ENCODE results near the genes CMYA5, DHFR, RASGRF2 and CKMT2.

DNA sequence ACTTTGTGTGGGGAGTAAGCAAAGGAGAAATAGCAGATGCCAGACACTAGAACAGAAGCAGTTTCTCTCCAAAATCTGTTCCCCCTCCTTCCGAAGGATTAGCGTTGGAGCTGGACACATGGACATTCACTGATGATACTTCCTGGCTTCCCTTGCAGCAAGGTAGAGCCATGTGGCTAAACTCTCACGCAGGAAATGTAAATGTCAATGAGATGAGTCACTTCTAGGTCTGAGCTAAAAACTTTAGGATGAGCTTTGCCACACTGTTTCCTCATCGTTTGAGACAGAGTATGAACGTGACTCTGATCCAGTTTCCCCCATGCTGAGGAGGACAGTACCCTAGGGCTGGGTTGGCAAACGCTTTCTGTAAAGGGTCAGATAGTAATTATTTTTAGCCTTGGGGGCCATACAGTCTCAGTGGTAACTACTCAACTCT, 5.1 kb downstream of the BHMT2 start:
- PRO-cap, result no peak
- RAMPAGE, long total RNA, result no peak

GRCh38 chr5:79236975-79237899, 1.3 kb downstream of the JMY start:
- PRO-cap, result unidirectional peak, minus-strand start at chr5:79237018; unidirectional peak, minus-strand start at chr5:79237329
- RAMPAGE, long total RNA, result no peak

DNA sequence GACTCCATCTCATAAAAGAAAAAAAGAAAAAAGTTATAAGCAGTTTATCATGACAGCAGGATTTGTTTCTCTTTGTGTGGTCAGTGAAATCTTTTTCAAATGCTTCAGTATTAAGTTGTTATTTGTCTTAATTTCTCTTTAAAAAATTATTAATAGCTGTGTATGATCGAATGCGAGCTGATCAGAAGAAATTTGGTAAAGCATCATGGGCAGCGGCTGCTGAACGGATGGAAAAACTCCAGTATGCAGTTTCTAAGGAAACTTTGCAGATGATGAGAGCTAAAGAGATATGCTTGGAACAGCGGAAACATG, 55.0 kb downstream of the JMY start:
- PRO-cap, result no peak
- RAMPAGE, long total RNA, result no peak

- PRO-cap, result no peak
- RAMPAGE, long total RNA, result no peak
Measured at GRCh38 chr5:79547449-79547978, 33.6 kb upstream of the HOMER1 start.

GRCh38 chr5:79630218-79630840, 18.1 kb downstream of the TENT2 start:
- PRO-cap, result no peak
- RAMPAGE, long total RNA, result no peak

GRCh38 chr5:79689373-79690649, at the start of gene CMYA5:
Gene CMYA5, plus strand, starts transcription at chr5:79689836.
- PRO-cap, result no peak
- RAMPAGE, long total RNA, result no peak

GRCh38 chr5:79733490-79733802, 43.8 kb downstream of the CMYA5 start:
- PRO-cap, result no peak
- RAMPAGE, long total RNA, result no peak

- PRO-cap, result no peak
- RAMPAGE, long total RNA, result no peak
Measured at GRCh38 chr5:80076720-80077141, 41.6 kb downstream of the THBS4 start.

DNA sequence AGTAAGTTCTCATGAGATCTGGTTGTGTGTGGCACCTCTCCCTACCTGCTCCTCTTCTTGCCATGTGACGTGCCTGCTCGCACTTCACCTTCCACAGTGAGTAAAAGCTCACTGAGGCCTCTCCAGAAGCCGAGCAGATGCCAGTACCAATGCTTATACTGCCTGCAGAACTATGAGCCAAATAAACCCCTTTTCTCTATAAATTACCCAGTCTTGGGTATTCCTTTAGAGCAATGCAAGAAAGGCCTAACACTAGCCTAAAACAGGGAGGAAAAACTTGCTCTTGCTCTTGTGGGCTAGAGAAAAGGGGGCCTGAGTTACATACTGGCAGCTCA, 97.9 kb downstream of the THBS4 start:
- PRO-cap, result no peak
- RAMPAGE, long total RNA, result no peak

- PRO-cap, result no peak
- RAMPAGE, long total RNA, result no peak
Measured at GRCh38 chr5:80153392-80154217, 102.2 kb downstream of the SERINC5 start.

- PRO-cap, result no peak
- RAMPAGE, long total RNA, result no peak
Measured at GRCh38 chr5:80252626-80253147, 3.2 kb downstream of the SERINC5 start.

- PRO-cap, result bidirectional peak, plus-strand start at chr5:80655152, minus-strand start at chr5:80654961
- RAMPAGE, long total RNA, result no peak
Measured at GRCh38 chr5:80654865-80655432, at the start of gene DHFR. Gene DHFR, minus strand, starts transcription at chr5:80654983.

DNA sequence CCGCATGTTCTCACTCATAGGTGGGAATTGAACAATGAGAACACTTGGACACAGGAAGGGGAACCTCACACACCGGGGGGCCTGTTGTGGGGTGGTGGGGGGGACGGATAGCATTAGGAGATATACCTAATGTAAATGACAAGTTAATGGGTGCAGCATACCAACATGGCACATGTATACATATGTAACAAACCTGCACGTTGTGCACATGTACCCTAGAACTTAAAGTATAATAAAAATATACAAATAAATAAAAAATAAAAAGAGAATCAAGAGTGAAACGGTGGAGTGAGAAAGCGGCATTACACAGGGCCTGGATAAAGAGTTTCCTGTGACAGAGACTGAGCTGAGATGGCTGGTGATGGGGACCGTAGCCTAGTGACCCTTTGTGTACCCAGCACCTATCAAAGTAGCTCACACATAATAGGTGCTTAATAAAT, 44.0 kb upstream of the DHFR start:
- PRO-cap, result no peak
- RAMPAGE, long total RNA, result no peak

DNA sequence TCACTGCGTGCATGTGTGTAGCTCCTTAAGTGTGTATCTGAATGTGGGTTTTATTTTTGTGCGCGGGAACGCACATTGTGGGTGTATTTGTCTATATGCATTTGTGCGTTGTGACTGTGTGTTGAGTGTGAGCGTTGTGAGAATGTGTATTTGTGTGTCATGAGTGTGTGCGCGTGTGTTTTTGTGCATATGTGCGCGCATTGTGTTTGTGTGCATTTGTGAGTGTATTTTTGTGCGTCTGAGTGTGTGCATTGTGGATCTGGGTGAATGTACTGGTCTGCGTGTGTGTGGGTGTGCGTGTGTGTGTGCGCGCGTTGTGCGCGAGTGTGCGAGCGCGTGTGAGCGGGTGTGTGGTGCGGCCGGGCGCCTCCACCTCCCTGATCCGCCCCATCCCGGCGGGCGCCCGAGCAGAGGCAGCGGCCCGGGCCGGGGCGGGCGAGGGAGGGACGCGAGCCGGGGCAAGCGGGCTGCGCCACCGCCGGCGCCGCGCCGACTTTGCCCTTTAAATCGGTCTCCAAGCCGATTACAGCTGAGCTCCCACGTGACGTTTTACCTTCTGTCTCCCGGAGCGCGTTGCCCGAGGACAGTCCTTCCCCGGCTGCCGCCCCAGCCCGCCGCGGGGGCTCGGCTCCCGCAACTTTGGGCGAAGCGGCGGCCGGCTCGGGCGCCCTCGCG, at the start of gene RASGRF2:
RASGRF2 (plus strand) TSS at position 586 of the 675 bp plus-strand sequence.
- PRO-cap, result no peak
- RAMPAGE, long total RNA, result no peak

DNA sequence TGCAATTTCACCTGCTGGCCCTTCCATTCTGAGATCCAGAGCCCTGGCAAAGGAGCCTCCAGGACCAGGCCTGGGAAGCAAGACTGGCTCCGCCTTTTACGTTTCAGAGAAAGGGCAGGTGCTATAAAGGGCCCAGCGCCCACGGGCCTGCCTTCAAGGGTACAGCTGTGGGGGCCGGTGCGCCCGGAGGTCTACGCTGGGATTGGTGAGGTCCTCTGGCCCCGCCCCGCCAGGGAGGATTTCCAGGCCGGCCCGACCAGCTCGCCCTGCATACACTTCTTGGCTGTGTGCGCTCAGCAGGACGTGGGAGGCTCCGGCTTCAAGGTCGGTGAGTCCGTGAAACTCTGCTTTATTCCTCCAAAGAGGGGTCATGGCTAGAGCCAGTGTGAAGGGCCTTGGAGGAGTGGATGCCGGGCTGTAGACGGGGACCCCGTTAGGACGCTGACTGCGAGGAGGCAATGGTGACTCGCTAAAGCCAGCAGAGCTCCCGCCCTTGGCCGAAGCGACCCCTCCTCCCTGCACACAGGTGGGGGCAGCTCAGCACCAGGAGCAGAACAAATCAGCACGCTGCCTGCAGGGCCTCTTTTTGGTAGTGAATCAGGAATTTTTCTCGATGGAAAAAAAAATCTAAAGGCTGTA, at the start of gene CKMT2:
CKMT2 (plus strand) TSS at position 269 of the 639 bp plus-strand sequence.
- PRO-cap, result no peak
- RAMPAGE, long total RNA, result no peak

DNA sequence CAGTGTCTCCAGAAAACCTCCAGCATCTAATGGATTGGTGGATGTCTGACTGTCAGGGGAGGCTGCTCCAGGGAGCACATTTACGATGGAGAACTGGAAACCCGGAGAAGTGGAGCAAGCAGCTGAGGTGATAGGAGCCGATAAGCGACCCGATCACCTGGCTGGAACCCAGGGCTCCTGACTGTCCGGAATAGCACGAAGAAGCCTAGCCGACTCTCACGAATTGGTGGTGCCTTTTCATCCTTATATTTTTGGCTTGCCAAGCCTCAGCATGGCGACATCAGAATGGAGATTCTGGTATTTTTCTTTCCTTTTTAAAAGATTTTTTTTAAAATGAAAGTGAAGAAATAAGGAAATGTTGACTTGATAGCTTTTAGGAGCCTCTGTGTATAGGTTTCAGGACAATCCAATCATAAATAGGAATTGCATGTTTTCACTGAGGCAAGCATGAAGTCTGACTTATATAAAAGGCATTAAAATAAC, 601 bp upstream of the ACOT12 start:
- PRO-cap, result no peak
- RAMPAGE, long total RNA, result no peak

DNA sequence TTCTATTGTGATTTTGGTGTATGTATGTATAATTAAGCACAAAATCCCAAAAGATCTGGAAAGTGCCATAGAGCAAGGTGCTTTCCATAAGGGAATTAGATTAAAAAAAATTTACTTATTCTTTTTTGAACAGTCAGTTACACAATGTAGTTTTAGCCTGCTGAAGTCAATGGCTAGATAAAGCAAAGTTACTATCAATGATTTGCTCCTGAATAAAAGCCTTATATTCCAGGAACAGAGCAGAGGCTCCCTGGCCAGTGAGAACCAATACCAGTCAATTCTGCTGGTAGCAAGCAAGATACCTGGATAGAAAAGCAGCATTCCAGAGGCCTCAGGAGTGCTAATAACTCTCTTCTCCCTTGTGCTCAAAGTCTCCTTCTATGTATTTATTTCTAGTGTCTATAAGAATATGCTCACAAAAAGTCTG, 25.1 kb upstream of the ACOT12 start:
- PRO-cap, result no peak
- RAMPAGE, long total RNA, result no peak

GRCh38 chr5:81699591-81699895, 51.4 kb downstream of the SSBP2 start:
- PRO-cap, result no peak
- RAMPAGE, long total RNA, result no peak

DNA sequence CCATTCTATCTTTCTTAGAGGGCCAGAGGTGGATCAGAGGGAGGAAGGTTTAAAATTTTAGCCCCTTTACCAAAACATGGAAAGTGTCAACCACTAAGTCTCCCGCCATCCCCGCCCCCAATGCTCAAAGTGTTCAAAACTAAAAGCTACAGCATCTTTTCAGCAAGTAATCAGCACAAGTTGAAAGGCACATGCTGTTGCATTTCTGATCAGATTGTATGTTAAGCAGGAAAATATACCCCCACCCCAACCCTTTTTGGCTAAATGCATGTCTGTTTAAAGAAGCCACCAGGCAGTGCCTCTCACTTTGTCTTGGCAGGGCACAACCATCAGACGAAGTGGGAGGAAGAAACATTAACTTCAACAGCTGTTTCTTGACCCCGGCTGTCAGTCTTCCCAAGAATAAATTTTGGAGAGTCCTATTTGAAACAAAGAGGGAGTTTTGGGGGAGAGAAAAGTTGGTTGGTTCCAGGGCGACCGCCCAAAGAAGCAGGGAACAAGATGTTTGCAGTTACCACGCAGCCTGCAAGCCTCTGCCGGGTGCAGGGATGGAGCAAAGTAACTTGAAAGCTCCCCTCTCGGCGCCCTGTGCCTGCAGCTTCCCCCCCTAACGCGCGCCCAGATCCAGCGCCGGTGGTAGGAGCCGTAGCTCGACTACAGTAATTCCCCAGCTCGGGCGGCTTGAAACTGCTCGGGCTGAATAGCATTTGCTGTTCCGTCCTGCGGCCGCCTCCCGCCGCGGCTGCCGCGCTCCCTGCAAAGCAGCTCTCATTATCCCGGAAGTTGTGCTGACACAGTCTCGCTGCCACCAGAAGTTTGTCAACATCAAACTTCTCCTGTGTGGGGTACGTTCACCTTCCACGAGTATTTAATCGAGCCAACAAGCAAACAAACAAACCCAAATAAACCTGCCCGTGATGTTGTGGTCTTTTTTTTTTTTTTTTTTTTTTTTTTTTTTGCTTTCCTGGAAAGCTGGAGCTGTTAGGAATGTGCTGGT, 100.7 kb upstream of the SSBP2 start:
- PRO-cap, result bidirectional peak, plus-strand start at position 796 of the sequence, minus-strand start at position 661 of the sequence
- RAMPAGE, long total RNA, result no peak

DNA sequence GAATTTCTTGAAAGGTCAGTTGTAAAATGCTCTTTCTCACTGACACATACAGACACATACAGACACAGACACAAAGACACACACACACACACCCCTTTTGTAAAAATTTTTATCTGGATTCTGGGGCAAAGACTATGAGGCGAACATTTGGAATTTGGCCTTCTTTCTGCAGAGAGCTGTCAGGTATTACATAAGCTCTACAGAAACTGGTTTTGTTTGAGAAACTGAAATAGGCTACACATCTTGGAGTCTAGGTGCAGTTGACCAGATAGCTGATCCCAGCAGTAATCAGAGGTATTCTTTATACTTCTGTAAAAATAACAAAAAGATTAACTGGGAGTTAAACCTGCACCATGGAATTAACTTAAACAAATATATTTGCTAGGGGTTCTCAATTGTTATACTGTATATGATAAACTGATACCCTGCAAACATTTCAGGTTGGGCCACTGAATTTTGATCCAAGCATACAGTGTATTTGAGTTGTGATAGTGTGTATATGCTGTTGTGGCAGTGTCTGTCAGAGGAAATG, 316.1 kb upstream of the RPS23 start:
- PRO-cap, result no peak
- RAMPAGE, long total RNA, result no peak

Measured in OCI-LY7 (cell line).